Glomerular endothelial cell (primary cell): ENCODE results near the gene NFIL3.

GRCh38 chr9:89477839-89478329 lies 20.0 kb downstream of the SEMA4D start:
- RAMPAGE, long total RNA: no peak

DNA sequence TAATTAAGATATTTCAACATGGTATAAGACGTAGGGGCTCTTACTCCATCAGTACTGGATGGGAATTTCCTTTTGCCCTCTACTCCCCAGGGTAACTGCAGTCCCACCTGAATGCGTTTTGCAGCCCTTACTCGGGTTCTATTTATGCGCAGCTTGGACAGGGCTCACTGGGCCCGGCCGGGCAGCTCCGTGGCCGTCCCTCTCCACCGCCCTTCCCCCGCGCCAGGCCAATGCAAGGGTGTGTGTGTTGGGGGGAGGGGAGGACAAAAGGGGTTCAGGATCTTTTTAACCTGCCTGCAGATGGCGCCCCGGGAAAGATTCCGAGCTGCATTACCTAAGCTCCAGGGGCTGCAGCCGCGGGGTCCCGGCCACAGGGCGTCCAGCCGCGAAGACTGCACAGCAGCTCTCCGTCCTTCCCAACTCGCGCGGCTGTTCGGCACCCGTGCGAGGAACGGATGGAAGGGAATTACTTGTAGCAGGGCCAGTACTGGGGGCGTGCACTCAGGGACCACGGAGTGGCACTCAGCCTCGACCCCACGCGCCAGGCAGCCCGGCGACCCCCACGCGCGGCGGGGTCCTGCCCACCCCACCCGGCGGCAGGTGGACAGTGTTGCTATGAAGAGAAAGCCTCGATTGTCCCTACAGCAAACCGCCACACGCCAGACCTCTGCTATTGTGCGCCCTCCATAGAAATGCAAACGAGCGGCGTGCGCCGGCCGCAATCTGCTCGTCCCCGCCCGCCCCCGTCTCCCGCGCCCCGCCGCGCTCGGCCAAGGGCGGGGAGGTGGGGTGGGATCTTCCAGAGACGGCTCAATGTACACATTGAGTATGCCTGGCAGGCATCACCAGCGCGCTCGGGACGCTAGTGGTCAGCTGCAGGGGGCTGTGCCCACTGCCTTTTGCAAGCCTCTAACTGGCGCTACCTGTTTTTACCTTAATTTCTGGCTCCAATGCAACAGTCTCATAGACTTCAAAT lies 909 bp upstream of the GADD45G start:
- RAMPAGE, long total RNA: no peak

DNA sequence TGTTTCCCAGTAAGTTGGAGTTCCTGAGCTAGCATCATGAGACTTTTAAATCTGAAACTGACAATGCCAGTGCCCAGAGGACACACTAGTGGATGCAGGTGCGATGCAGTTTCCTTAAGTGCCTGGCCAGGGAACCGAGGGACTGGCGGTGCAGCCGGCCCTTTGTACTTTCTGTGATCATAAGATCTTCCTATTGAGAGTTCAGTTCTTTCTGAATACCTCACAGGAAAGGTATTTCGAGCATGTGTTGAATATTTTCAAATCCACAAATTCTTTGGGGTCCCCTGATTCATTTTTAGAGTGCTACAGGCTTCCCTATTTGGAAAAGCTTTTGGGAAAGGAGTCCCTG lies 281.4 kb downstream of the GADD45G start:
- RAMPAGE, long total RNA: no peak

- RAMPAGE, long total RNA: no peak
Observed at GRCh38 chr9:90546051-90546694, 96.5 kb downstream of the DIRAS2 start.

DNA sequence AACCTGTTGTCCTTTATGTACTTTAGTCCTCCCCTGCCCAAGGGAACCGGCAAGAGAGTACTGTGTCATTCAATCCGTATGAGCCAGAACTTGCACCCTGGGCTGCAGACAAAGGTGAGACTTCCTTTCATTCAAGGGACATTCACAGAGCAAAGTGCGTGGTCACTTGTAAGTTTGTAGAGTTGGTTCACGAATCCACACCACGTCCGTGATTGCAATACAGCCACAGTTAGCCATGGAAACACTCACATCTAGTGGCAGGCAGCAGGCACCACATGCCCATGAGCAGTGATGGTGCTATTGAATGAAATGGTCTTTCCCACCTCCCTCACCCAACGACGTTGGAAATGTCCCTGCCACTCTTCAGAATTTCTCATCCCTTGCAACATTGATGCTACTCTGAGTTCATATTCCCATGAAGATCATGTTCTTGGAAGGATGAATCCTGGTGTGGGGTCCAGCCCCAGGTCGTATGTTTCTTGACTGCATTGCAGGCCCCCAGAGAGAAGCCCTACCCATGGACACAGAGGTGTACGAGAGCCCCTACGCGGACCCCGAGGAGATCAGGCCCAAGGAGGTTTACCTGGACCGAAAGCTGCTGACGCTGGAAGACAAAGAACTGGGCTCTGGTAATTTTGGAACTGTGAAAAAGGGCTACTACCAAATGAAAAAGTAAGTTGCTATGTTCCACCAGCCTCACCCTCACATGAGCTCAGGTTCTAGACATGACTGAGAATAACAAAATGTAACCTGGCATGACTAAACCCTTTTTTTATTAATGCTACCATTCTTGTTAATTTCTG lies 72.8 kb downstream of the SYK start:
- RAMPAGE, long total RNA: no peak

DNA sequence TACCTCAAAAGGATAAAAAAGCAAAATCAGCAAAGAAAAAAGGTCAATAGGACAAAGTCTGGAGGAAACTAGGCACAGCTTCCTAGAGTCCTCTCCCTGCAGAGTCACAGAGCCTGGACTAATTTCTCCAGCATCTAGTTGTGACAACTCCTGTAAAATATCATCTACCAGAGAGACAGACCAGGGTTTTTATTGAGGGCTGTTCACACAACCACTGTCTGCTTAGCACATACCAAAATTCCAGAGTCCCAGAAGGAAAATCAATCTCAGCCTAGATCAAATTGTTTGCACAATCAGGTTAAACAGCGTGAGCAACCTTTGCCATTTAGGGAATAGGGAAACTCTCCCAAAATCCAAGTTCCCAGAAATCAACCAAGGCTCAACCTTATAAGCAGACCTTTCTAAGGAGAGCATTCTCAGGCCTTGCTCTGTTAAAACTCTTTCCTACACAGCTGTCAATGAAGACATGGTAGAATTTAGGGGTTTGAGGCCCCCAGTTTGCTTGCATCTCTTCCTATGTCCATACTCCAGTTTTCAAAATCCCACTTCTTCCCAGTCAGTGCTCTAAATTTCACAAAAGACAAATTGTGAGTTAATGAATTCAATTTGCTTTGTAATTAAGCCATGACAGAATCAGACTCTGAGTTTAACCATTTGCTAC lies 190.4 kb downstream of the SYK start:
- RAMPAGE, long total RNA: no peak

- RAMPAGE, long total RNA: no peak
Observed at GRCh38 chr9:90997424-90997799, 195.8 kb downstream of the SYK start.

- RAMPAGE, long total RNA: no peak
Observed at GRCh38 chr9:90998451-90998928, 196.9 kb downstream of the SYK start.

DNA sequence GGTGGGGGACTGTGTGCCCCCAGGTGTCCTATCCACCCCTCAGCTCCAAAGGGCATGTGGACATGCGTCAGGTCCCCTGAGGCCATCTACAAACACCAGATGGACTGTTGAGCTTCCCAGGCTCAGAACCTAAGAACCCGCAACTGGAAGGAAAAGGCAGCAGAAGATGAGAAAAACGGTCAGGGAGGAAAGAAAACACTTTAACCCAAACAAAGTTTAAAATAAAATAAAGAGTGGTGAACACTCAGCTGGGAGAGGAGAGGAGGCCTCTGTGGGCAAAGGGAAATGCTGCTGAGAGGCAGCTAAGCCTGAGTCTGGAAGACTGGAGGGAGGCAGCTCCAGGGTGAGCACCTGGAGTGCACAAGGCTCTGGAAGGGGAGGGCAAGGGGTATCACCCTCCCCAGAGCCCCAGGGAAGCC lies 260.7 kb downstream of the AUH start:
- RAMPAGE, long total RNA: no peak

- RAMPAGE, long total RNA: no peak
Observed at GRCh38 chr9:91407748-91408319, 15.8 kb downstream of the NFIL3 start.

GRCh38 chr9:91410231-91411062 lies 13.2 kb downstream of the NFIL3 start:
- RAMPAGE, long total RNA: no peak

- RAMPAGE, long total RNA: no peak
Observed at GRCh38 chr9:91422885-91423943, at the start of gene NFIL3. Gene NFIL3, minus strand, starts transcription at chr9:91423832.

GRCh38 chr9:91427681-91428307 lies 4.2 kb upstream of the NFIL3 start:
- RAMPAGE, long total RNA: no peak

GRCh38 chr9:91905898-91906554 lies 44.0 kb downstream of the ROR2 start:
- RAMPAGE, long total RNA: no peak

DNA sequence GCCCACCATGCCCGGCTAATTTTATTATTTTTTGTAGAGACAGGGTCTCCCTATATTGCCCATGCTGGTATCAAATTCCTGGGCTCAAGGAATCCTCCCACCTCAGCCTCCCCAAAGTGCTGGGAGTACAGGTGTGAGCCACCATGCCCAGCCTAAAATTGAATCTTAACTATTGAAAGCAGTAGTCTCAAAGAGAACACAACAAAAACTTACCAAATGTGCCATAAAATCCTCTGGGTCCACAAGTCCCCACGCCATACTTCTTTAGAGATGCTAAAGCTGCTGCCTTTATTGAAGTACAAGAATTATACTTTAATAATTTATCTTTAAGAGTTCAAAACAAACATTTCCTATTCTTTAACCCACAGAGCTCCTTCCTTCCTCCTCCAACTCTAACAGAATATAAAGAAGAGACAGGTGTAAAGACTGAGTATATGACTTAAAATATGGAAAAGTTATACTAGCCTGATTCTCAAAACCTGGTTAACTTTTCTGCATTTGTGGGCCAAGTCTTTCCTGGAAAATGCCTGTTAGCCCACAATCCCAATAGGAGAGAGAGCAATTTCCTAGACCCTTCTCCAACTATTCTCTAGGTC lies 35.3 kb downstream of the SPTLC1 start:
- RAMPAGE, long total RNA: no peak

DNA sequence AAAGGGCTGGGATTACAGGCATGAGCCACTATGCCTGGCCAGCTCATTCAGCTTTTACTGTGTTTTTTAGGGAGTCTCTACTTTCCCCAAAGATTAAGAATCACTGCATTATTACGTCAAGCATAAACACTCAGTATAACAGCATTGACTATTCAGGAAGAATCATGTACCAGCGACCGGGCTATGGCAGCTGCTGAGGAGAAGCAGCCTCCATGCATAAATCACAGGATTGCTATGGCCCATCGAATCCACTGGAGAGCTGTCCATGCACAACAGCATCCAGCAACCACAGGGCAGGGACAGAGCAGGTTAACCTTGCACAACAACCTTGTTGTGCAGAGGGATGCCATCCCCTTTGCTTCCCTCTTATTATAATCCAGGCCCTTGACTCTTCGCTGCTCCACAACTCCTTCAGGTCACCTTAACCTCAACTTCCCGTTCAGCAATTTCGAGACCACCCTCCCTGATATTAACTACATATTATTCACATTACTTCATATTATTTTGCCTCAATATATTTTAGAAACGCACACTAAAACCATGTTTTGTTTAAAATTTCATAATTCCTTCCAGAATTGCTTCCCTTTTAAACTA lies 1.1 kb downstream of the IARS1 start:
- RAMPAGE, long total RNA: no peak

DNA sequence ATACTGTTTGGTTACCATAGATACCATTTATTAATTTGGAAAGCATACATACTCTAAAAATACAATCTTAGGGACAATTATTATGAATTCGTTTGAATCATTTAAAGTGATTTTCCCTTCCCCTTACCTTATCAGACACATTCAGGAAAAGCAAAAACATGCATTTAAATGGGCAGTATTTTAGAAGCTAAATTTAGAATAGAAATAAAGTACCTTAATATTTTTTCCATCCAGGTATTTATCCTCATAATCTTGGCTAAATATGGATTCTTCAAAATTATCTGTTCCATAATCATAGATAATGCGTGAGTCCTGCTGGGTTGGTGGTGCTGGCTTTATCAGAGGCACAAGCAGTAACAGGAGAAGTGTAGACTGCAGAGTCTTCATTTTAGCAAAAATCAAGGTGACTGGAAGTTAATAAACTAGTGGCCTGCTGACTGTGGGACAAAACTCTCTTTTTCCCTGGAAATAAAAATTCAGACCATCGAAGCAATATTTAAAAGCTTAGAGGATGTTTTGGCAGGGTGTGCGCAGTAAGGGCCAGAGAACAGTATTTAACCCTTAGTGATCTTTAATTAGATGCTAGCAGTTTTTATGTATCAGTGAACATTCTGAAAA lies 1.2 kb downstream of the OGN start:
- RAMPAGE, long total RNA: no peak

GRCh38 chr9:92610281-92611250 lies 59.4 kb downstream of the IPPK start:
- RAMPAGE, long total RNA: no peak

GRCh38 chr9:92664699-92665197 lies 5.2 kb downstream of the IPPK start:
- RAMPAGE, long total RNA: no peak

DNA sequence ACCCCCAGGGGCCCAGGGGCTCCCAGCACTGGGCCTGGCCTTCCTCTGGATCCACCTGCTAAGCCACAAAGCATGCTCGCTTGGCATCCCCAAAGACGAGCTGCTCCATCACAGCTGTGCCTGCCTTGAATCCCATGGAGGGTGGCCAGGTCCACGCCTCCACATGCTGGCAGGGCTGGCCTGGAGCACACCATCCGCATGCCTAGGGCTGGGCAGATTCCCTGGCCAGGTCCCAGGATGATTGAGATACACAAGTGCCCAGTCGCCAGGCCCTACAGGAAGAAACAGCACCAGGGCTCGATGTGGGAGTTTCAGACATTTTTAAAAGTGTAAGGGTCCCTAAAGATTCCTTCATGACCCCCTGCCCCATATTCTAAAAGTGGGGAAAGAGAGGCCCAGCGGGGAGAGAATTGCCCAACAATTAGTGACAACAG lies 4.4 kb downstream of the BICD2 start:
- RAMPAGE, long total RNA: no peak